Testis (tissue), 5 donors: ENCODE measurements around a stretch of chr5.

DNA sequence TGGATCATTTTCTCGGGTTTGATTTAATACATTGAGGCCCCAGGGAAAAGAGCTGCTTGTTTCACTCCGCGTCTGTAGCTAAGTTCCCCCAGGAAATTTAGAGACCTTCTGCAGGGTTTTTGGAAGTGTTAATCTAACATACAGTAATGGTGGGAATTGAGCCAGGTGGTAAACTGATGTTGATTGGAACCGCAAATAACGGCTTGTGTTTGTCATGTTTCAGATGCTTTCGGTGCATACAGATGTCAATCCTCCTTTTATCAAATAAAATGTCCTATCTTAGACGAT, 1.1 kb downstream of the NDFIP1 start:
- PRO-cap, 3 experiments = no peak in any of the 3 experiments
- RAMPAGE, long total RNA, 2 experiments = no peak in any of the 2 experiments
- RRBS = no CpG with 5 or more reads among the region's 7 CpGs

DNA sequence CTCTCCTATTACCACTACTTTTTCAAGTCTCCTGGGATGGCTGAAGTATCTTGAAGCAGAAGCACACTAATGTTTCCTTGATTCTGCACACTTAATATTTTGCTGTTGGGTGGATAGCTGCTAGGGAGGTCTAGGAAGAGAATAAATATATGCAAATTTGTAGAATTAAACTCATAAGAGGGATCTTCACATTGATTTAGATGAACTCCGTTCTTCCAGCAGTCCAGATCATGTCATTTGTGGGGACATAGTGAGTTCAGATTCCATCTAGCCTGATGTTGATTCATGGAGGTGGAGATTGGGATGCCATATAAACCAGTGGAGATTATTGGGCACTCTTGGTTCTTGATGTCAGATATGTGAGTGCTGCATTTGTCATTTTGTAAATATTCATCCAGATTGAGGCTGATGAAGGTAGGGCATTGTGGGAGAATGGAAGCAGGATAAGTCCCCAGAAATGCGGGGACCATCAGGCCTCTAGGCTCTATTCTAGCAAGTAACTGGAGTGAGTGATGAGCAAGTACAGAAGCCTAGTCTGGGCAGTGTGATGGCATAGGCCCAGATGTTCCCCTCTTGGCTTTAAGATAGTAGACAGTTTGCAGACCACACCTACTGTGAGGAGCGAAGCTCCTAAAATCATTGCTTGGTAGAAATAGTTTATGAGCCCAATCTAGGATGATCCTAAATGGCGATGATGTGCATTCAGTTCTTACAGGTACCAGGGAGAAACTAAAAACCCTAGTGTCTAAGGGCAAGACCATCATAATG, 24.2 kb downstream of the NDFIP1 start:
- PRO-cap, 3 experiments = no peak in any of the 3 experiments
- RAMPAGE, long total RNA, 2 experiments = no peak in any of the 2 experiments
- RRBS = no CpG with 5 or more reads among the region's 4 CpGs

- PRO-cap, 3 experiments = no peak in any of the 3 experiments
- RAMPAGE, long total RNA, 2 experiments = no peak in any of the 2 experiments
- RRBS = no CpG with 5 or more reads among the region's 3 CpGs
Measured at GRCh38 chr5:142315826-142316268, 9.0 kb downstream of the SPRY4 start.

GRCh38 chr5:142356659-142357526, 32.1 kb upstream of the SPRY4 start:
- PRO-cap, 3 experiments = peak in 3 of 3 experiments; most common plus-strand start chr5:142357333 (in 3); most common minus-strand start chr5:142357471 (in 3)
- RAMPAGE, long total RNA, 2 experiments = no peak in any of the 2 experiments
- RRBS = 1% methylated on average over 55 of the region's 89 CpGs

DNA sequence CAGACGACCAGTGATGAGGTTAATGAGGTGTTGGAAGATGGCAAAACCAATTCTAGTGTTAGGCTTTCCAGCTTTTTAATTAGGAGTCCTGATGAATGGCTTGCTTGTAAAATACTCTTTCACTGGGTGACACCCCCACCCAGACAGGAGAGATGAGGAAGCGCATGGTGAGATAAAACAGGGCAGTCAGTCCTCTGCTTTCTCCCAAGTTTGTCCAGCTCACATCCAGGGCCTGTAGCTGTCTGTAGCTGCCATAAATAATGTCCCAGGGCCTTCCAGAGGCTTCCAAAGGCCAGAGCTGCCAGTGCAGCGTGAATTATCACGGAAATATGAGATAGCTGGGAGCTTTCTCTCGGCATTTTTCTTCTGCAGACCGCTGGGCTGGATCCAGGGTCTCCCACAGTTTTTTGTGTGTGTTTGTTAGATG, 117.7 kb downstream of the FGF1 start:
- PRO-cap, 3 experiments = peak in 2 of 3 experiments; most common plus-strand start position 358 of the sequence (in 1); most common minus-strand start position 212 of the sequence (in 2)
- RAMPAGE, long total RNA, 2 experiments = no peak in any of the 2 experiments
- RRBS = no CpG with 5 or more reads among the region's 6 CpGs

DNA sequence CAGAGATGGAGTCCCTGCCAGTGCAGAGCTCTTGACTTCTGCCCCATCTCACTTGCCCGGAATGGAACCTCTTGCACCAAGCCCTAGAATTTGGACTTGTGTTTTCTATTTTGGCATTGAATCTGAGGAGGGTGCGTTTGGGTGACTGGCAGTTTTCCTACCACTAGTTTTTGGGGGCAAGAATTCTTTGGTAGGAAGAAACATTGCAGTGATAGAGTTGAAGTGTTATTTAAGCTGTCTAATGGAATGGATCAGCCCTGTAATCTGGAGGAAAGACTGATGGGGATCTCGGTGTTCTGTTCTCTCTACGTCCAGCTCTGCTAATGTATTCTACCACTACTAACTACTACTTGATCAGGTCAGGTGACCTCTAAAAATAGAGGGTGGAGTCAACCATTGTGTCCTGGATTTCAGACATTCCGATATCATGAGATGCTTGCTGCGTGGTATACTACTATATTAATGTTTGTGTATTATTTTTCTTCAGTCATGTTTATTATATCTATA, 2.6 kb downstream of the ARHGAP26 start:
- PRO-cap, 3 experiments = peak in 1 of 3 experiments; most common minus-strand start position 319 of the sequence (in 1)
- RAMPAGE, long total RNA, 2 experiments = no peak in any of the 2 experiments
- RRBS = no CpG with 5 or more reads among the region's 6 CpGs

DNA sequence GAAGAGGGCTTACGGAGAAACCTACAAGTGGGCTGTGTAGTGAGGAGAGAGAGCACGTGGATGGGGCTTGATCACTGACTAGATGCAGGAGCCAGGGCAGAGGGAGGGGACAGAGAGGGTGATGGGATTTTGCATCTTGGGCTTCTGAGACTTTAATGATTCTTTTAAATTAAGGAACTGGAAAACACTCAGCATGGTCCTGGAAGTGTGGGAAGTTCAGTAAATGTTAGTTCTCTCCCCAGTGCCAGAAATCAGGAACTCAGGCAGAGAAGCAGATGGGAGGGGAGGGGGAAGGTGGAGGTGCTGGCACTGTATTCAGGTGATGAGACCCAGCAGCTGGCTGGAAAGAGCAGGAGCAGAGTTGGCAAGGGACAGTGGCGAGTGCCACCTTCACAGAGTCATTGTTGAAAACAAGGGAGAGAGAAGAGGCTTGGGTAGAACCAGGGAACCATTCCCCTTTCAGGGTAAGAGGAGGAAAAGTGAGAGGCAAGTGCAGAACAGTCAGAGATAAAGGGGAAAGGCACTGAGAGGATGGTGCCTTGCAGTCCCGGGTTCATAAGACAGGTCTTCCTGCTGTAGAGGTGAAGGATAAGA, 46.9 kb downstream of the ARHGAP26 start:
- PRO-cap, 3 experiments = no peak in any of the 3 experiments
- RAMPAGE, long total RNA, 2 experiments = no peak in any of the 2 experiments
- RRBS = no CpG with 5 or more reads among the region's 4 CpGs

DNA sequence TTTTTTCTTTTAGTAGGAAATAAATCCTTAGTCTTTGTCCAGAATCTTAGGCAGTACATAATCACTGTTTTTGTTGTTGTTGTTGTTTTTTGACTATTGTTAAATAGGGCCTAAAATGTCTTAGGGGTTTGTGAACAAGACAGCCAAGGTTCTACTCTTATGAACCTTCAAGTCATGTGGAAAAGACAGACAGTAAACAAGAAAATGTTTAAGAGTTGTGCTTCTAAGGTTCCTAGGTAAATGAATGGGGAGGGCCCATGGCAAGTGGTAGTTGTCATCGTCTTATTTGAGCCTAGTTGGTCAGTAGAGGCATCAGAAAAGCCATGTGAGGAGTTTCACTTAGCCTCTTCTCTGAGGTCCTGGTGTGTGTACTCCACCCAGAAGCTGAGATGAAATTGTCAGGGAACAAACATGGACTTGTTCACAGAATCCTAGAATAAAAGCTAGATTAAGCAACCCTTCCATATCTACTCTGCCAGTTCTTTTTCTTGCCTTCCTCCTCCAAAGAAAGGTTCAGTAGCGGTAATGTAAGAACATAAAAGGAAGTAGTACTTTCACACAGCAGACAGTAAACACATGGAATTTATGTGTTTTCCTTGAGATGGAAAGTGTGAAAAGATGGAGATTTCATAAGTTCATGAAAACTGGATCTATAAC, 70.3 kb downstream of the ARHGAP26 start:
- PRO-cap, 3 experiments = no peak in any of the 3 experiments
- RAMPAGE, long total RNA, 2 experiments = no peak in any of the 2 experiments
- RRBS = no CpG with 5 or more reads among the region's 2 CpGs

- PRO-cap, 3 experiments = no peak in any of the 3 experiments
- RAMPAGE, long total RNA, 2 experiments = no peak in any of the 2 experiments
- RRBS = no CpG with 5 or more reads among the region's 3 CpGs
Measured at GRCh38 chr5:142846520-142847045, 76.4 kb downstream of the ARHGAP26 start.

DNA sequence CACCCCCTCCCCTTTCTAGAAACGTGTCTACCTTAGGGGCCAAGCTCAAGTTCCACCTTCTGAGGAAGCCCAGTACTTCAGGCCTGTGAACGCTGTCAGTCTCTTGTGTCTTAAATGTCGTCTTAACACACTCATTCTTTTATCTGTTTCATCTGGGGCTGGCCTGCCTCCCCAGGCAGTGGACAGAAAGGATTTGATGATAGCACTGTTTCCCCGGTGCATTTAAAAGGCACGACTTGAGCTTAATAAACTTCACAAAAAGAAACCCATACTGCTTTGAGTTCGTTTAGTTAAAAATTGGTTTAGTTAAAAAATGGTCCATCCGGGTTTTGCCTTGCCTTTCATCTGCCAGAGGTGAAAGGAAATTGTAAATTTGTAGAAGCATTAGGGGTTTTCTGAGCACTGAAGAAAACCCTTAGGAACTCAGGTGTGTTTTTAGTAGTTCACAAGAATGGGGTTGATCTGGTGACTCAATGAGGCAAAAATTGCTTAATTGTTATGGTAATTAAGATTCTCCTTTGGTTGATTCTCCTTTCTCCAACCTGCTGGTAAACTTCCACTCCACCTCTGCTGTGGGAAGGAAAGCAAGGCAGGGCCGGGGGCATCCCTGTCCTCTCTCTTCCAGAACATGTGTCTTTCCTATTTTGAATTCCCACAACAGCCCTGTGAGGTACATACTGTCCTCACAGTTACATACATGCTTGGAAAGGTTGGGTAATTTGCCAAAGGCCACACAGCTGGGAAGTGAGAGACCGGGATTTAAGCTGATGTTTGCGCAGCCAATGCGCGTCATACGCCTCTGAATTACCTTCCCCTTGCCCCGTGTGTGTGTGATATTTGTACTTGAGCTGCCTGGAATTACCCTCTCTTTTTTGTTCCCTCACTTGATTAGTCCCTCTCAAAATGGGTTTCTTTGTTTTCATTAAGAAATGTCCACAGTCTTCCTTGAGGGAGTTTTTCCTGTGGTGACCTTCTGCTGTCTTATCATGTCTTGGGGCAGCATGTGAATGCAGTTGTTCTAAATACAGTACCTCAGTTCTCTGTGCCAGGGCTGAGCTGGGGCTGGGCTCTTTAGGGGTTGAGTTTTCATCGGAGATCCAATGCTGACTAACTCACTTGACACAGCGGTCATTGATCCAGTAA, 94.3 kb downstream of the ARHGAP26 start:
- PRO-cap, 3 experiments = peak in 2 of 3 experiments; most common plus-strand start position 1,035 of the sequence (in 2); most common minus-strand start position 811 of the sequence (in 2)
- RAMPAGE, long total RNA, 2 experiments = no peak in any of the 2 experiments
- RRBS = 74% methylated on average over 1 of the region's 16 CpGs

DNA sequence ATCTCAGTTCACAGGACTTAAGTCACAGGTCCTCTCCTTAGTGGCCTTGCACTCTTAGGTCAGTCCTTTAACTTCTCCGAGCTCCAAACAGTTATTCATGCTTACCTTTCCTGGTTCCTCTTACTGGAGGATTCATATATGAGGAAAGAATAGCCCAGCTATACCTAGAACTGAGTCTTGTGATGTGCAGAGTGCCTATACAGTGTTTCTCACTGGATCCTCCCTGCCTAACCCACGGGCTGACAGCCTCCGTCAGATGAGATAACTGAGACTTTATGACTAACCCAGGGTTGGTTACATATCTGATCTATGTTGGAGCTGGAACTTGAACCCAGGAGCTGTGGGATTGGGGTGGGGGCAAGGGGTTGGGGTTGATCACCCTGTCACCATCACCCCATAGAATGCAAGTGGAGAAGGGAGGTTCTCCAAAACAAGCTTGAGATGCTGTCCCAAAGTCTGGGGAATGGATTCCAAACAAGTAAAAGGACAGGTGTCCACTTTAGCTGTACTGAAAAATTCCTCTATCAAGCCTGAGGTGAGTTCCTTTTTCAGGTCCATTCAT, 100.4 kb downstream of the ARHGAP26 start:
- PRO-cap, 3 experiments = no peak in any of the 3 experiments
- RAMPAGE, long total RNA, 2 experiments = no peak in any of the 2 experiments
- RRBS = no CpG with 5 or more reads among the region's 3 CpGs

GRCh38 chr5:142920852-142921202, 150.7 kb downstream of the ARHGAP26 start:
- PRO-cap, 3 experiments = no peak in any of the 3 experiments
- RAMPAGE, long total RNA, 2 experiments = no peak in any of the 2 experiments
- RRBS = no CpG with 5 or more reads among the region's 2 CpGs

DNA sequence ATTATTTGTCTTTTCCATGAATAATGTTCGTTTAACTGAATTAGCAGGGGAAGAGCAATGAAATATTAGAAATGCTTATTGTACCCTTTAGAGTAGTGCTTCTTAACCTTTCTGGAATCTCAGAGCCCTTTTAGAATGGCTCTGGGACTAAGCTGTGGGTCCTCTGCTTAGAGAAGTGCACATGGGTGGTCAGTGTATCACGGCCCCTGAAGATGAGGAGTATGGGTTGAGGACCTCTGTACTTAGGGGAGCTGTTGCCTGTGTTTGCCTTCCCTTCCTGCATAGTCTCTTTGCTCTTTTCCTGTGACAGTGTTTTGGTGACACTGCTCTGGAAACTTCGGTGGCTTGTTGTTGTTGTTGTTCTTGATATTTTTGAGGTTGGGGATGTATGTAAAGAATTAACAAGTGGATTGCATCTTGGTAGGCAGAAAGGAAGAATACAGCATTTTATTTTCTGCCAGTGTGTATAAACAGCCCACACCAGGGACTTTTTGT, 199.4 kb downstream of the ARHGAP26 start:
- PRO-cap, 3 experiments = no peak in any of the 3 experiments
- RAMPAGE, long total RNA, 2 experiments = no peak in any of the 2 experiments
- RRBS = no CpG with 5 or more reads among the region's 3 CpGs

DNA sequence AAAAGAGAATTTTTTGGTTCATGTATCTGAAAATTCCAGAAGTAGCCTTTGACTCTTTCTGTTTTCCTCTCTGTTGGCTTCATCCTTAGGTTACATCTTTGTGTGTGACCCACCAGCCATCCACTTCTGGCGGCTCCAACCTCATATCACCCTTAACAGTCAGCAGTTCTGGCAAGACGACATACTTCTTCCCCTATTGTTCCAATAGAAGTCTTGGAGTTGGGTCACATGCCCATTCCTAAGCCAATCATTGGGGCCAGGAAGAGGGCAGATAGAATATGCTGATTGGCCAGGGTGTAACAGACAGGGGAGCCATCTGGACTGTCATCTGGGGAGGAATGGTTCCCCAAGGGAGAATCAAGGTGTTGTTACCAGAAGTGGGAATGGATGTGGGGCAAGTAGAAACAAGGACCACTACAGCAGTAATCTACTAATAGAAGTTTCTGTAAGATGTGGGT, 200.2 kb downstream of the ARHGAP26 start:
- PRO-cap, 3 experiments = no peak in any of the 3 experiments
- RAMPAGE, long total RNA, 2 experiments = no peak in any of the 2 experiments
- RRBS = no CpG with 5 or more reads among the region's 2 CpGs

DNA sequence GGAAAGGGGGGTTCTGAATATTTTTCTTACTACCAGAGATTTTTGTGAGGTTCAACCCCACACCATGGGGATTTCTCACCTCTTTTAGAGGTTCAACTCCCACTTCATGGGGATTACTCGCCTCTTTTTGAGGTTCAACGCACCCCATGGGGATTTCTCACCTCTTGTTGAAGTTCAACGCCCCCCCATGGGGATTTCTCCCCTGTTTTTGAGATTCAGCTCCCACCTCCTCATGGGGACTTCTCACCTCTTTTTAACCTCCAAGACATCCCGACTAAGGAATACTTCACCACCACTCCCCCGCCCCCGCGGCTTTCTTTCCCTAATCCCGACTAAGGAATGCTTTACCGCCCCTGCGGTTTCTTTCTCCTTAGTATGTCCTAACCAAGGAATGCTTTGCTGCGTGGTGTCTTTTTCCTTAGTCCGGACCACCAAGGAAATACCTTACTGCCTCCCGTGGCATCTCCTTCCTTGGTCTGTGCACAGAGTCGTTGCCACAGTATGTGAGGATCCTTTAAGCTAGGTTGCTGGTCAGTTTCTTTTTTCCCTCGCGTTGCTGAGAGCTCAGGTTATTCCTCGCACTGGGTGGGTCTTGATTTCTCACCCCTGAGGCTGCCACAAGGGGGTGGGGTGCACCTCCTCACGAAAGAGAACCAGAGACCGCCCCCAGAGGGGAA, 309.5 kb downstream of the NR3C1 start:
- PRO-cap, 3 experiments = no peak in any of the 3 experiments
- RAMPAGE, long total RNA, 2 experiments = no peak in any of the 2 experiments
- RRBS = no CpG with 5 or more reads among the region's 19 CpGs

- PRO-cap, 3 experiments = no peak in any of the 3 experiments
- RAMPAGE, long total RNA, 2 experiments = no peak in any of the 2 experiments
- RRBS = no CpG with 5 or more reads among the region's 5 CpGs
Measured at GRCh38 chr5:143135694-143136265, 267.7 kb downstream of the NR3C1 start.

DNA sequence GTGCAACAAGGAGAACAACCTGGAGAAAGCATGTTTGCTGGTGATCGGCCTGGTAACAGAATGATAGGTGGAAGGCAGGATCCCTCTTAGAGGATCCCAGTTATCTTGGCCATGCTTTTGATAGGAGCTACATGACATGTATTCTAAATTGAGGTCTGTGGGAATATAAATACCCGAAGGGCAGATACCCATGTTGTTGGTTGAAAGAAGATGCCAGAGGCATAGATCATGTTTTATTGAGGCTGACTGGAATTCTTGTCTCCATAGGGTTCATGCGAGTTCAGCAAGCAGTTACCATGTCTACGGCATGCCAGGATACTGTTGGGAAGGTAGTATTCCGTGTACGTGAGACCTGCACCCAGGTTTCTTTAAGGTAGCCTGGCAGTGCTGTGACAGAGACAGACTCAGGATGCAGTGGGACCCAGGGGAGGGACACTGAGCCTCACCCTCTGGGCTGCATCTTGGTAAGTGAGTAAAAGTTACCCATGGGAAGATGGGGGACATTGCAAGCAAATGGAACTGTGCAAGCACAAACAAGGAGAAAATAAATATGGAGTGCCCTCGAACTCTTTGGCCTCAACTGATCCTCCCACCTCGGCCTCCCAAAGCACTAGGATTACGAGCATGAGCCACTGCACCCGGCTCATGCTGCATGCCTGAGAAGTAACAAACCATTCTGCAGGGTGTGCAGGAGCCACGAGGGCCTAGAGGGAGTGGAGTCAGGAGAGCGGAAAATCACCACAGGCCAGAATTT, 230.6 kb downstream of the NR3C1 start:
- PRO-cap, 3 experiments = no peak in any of the 3 experiments
- RAMPAGE, long total RNA, 2 experiments = no peak in any of the 2 experiments
- RRBS = no CpG with 5 or more reads among the region's 12 CpGs

- PRO-cap, 3 experiments = no peak in any of the 3 experiments
- RAMPAGE, long total RNA, 2 experiments = no peak in any of the 2 experiments
- RRBS = no CpG with 5 or more reads among the region's 5 CpGs
Measured at GRCh38 chr5:143279414-143280428, 123.8 kb downstream of the NR3C1 start.

GRCh38 chr5:143349262-143350033, 54.0 kb downstream of the NR3C1 start:
- PRO-cap, 3 experiments = no peak in any of the 3 experiments
- RAMPAGE, long total RNA, 2 experiments = no peak in any of the 2 experiments
- RRBS = no CpG with 5 or more reads among the region's 4 CpGs

- PRO-cap, 3 experiments = no peak in any of the 3 experiments
- RAMPAGE, long total RNA, 2 experiments = no peak in any of the 2 experiments
- RRBS = no CpG with 5 or more reads among the region's 2 CpGs
Measured at GRCh38 chr5:145493134-145493634, 342.0 kb downstream of the PRELID2 start.